ENCODE measurements around the gene CDC42BPG.

GRCh38 chr11:64843953-64845368, at the start of gene CDC42BPG:
Gene CDC42BPG (minus strand): TSS chr11:64844653.
- PRO-cap, 3 experiments, result peak in 3 of 3 experiments; most common plus-strand start chr11:64844854 (in 2); most common minus-strand start chr11:64844760 (in 2)
- RAMPAGE, long total RNA, 2 experiments, result start-site peak on the plus strand in 1 of 2 experiments, at chr11:64844824-64844945 at its widest, 18 reads per replicate
- RRBS, result under 1% methylated on average over 20 of the region's 123 CpGs

DNA sequence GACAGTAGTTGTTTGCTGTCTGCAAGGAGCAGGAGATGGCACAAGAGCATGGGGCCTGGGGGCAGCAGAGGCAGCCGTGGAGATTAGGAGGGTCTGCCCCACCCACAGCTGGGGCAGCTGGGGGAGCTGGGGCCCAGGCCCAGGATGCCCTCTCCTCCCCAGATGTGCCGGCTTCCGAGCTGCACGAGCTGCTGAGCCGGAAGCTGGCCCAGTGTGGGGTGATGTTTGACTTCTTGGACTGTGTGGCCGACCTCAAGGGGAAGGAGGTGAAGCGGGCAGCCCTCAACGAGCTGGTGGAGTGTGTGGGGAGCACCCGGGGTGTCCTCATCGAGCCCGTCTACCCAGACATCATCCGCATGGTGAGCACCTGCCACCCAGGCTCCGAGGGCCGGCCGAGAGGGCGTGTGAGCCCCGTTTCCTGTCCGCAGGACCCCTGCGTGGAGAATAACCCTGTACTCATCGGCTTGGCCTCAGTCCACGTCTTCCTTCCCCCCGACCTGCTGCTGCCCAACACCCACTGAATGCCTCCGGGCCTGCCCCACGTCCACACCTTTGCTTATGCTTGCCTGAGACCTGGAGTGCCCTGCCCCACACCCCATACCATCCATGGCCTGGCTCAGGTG, 2.2 kb downstream of the PPP2R5B start:
- PRO-cap, 3 experiments, result no peak in any of the 3 experiments
- RAMPAGE, long total RNA, 2 experiments, result no peak in any of the 2 experiments
- RRBS, result 81% methylated on average over 5 of the region's 24 CpGs

DNA sequence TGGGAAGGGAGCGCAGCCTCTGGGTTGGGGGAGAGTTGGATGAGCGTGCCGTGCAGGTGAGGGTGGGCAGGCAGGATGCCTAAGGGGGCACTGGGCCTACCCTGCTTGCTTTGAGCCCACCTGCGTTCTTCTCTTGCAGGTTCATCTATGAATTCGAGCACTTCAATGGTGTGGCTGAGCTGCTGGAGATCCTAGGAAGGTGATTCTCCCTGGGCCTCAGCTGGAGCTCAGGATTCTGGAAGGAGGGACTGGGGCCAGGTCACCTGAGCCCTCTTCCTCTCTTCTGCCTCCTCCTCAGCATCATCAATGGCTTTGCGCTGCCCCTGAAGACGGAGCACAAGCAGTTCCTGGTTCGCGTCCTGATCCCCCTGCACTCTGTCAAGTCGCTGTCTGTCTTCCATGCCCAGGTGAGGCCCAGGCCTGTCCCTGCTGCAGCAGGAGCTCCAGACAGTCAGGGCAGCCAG, 5.5 kb downstream of the GPHA2 start:
- PRO-cap, 3 experiments, result no peak in any of the 3 experiments
- RAMPAGE, long total RNA, 2 experiments, result no peak in any of the 2 experiments
- RRBS, result no CpG with 5 or more reads among the region's 10 CpGs

DNA sequence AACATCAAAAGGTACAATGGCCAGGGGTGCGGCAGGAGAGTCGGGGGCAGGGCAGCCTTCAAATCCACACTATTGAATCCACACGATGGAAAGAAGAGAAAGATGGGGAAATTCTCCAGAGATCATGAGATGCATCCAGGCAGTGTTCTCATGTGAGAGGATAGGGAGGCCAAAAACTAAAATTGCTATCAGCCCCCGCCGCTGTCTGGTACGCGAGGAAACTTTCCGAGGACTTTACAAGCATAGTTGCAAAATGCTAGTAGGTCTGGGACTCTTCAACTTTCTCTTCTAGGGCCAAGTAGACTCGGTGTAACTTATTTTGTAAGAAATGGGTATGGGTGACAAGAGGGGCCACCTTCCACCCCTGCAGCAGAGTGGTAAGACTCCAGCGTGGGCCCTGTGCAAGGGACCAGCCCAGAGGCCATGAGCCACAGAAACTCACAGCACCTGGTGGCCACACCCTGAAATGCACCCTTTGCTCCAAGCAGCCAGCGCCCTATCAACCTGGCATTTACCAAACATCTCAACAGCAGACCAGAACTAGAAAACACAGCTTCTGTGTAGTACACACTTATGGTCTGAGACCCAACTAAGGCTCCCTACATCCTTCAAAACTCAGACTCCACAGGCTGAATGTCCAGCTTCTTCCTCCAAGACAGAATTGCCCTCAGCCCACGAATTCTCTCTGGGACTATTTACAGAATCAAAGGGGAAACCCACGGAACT, 5.8 kb downstream of the CDCA5 start:
- PRO-cap, 3 experiments, result no peak in any of the 3 experiments
- RAMPAGE, long total RNA, 2 experiments, result no peak in any of the 2 experiments
- RRBS, result no CpG with 5 or more reads among the region's 13 CpGs

GRCh38 chr11:65108460-65109233, 3.0 kb upstream of the TM7SF2 start:
- PRO-cap, 3 experiments, result no peak in any of the 3 experiments
- RAMPAGE, long total RNA, 2 experiments, result no peak in any of the 2 experiments
- RRBS, result 22% methylated on average over 17 of the region's 39 CpGs

GRCh38 chr11:65131938-65132989, 2.1 kb downstream of the SYVN1 start:
- PRO-cap, 3 experiments, result no peak in any of the 3 experiments
- RAMPAGE, long total RNA, 2 experiments, result no peak in any of the 2 experiments
- RRBS, result no CpG with 5 or more reads among the region's 16 CpGs

DNA sequence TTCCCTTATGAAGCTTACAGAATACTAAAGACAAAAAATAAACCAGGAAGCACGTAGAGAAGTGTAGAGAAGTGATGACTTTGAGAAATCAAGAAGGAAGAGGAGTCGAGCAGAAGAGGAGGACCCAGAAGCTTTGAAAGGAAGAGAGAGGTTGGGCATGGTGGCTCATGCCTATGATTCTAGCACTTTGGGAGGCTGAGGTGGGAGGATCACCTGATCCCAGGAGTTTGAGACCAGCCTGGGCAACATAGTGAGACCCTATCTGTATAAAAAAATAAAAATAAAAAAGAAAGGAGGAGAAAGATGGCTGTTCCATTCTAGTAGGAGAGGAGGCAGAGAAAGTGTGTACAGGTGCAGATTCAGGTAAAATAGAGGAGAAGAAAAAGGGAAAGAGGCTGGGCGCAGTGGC, 17.2 kb upstream of the SYVN1 start:
- PRO-cap, 3 experiments, result no peak in any of the 3 experiments
- RAMPAGE, long total RNA, 2 experiments, result no peak in any of the 2 experiments
- RRBS, result no CpG with 5 or more reads among the region's 3 CpGs

DNA sequence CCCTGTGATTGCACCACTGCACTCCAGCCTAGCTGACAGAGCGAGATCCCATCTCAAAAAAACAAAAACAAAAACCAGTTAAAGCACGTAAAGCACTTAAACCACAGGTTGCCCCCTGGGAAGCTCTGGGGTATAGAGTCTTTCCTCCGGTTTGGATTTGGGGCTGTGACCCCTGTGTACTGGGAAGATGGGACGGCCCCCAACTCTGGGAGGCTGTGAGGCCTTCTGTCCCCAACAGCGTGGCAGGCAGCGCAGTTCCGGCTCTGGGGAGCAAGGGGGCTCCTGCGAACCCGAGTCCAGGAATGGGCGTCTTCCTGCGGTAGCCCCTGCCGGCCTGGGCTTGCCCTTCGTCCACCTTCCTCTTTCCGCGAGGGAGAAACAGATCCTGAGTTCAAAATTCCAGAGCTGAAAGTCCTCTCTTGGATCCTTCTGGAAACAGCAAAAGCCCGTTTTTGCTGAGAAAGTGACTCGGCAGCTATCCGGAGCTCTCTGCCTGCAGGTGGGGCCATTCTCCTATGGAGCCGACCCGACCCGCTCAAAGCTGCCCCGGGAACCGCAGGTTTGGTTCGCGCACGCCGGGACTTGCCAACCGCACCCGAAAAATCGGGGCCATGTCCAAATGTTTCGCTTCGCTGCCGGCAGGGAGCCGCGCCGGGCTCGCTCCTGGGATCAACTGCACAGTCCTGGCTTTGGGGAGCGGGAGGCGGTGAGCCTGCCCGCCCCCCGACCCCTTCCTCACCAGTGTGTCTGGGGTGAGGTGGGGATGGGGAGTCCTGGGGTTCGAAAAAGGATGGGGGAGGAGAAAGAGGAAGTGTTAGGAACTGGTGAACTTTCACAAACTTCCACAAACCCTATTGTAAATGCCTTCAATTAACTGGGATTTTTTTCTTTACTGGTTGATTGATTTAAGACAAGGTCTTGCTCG, 36.2 kb upstream of the POLA2 start:
- PRO-cap, 3 experiments, result no peak in any of the 3 experiments
- RAMPAGE, long total RNA, 2 experiments, result no peak in any of the 2 experiments
- RRBS, result 2% methylated on average over 21 of the region's 43 CpGs

GRCh38 chr11:65298011-65299356, 16.2 kb upstream of the CDC42EP2 start:
- PRO-cap, 3 experiments, result no peak in any of the 3 experiments
- RAMPAGE, long total RNA, 2 experiments, result no peak in any of the 2 experiments
- RRBS, result 51% methylated on average over 3 of the region's 26 CpGs

DNA sequence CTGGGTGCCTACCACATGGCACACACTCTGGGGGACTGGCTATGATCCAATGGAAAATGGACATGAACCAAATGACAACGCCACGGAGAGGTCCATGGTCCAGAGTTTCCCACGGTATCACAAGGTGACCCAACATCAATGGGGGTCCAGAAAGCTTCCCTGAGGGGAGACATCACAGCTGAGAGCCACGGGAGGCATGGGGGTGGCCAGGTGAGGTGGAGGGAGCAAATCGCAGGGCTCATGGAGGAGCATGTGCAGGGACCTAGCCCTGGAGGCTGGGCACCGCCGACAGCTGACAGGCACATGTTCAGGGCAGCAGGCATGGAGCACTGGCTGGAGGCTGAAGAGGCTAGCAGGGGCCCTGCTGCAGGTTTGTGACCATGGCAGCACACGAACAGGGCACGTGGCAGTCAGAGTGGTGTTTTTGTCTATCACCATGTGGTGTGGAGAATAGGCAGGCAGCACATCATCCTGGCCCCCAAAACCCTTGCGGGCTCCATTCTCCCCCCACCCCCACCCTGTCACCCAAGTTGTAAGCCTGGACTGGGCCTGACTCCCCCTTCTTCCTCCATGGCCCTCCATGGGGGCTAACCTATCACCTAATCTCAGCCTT, 10.1 kb upstream of the CDC42EP2 start:
- PRO-cap, 3 experiments, result peak in 1 of 3 experiments; most common plus-strand start position 436 of the sequence (in 1)
- RAMPAGE, long total RNA, 2 experiments, result no peak in any of the 2 experiments
- RRBS, result no CpG with 5 or more reads among the region's 10 CpGs

- PRO-cap, 3 experiments, result no peak in any of the 3 experiments
- RAMPAGE, long total RNA, 2 experiments, result no peak in any of the 2 experiments
- RRBS, result no CpG with 5 or more reads among the region's 16 CpGs
Observed at GRCh38 chr11:65305600-65306406, 8.9 kb upstream of the CDC42EP2 start.

- PRO-cap, 3 experiments, result peak in 2 of 3 experiments; most common minus-strand start chr11:65355337 (in 1)
- RAMPAGE, long total RNA, 2 experiments, result no peak in any of the 2 experiments
- RRBS, result 2% methylated on average over 21 of the region's 63 CpGs
Observed at GRCh38 chr11:65354932-65355879, 655 bp downstream of the TIGD3 start.

GRCh38 chr11:65370847-65371614, 11.4 kb downstream of the SLC25A45 start:
- PRO-cap, 3 experiments, result no peak in any of the 3 experiments
- RAMPAGE, long total RNA, 2 experiments, result no peak in any of the 2 experiments
- RRBS, result no CpG with 5 or more reads among the region's 9 CpGs

GRCh38 chr11:65400468-65401041, 14.1 kb downstream of the FRMD8 start:
- PRO-cap, 3 experiments, result no peak in any of the 3 experiments
- RAMPAGE, long total RNA, 2 experiments, result no peak in any of the 2 experiments
- RRBS, result no CpG with 5 or more reads among the region's 13 CpGs

GRCh38 chr11:65411038-65411779, 24.8 kb downstream of the FRMD8 start:
- PRO-cap, 3 experiments, result no peak in any of the 3 experiments
- RAMPAGE, long total RNA, 2 experiments, result no peak in any of the 2 experiments
- RRBS, result 93% methylated on average over 9 of the region's 28 CpGs

GRCh38 chr11:65415482-65416394, 29.3 kb downstream of the FRMD8 start:
- PRO-cap, 3 experiments, result peak in 1 of 3 experiments; most common plus-strand start chr11:65416141 (in 1)
- RAMPAGE, long total RNA, 2 experiments, result no peak in any of the 2 experiments
- RRBS, result no CpG with 5 or more reads among the region's 11 CpGs

DNA sequence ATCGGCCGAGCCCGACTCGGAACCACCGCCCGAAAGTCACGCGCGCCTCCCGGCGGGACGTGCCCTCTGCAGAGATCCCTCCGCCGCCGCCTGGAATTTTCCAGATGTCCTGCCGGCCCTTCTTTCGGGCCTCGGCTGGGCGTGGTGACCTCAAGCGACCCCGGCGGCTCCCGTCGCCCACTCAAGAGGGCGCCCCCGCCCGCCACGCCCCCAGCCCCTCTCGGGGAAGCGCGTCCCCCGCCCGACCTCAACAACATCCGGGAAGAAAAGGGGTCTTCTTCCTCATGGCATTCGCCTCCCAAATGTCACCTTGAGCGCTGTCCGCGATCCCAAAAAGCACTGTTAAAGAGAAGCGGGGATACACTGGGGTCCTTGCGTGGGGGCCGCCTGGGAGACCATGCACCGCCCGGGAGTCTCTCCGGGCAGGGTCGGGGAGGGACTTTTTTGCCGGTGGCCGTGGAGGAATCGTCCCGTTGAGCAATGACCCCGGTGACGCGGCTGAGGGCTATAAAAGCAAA, 35.9 kb downstream of the FRMD8 start:
- PRO-cap, 3 experiments, result peak in 3 of 3 experiments; most common plus-strand start position 76 of the sequence (in 1); most common minus-strand start position 419 of the sequence (in 2)
- RAMPAGE, long total RNA, 2 experiments, result no peak in any of the 2 experiments
- RRBS, result 1% methylated on average over 30 of the region's 52 CpGs

- PRO-cap, 3 experiments, result peak in 1 of 3 experiments; most common plus-strand start chr11:65428410 (in 1); most common minus-strand start chr11:65428401 (in 1)
- RAMPAGE, long total RNA, 2 experiments, result no peak in any of the 2 experiments
- RRBS, result no CpG with 5 or more reads among the region's 12 CpGs
Observed at GRCh38 chr11:65427630-65428617, 41.5 kb downstream of the FRMD8 start.

- PRO-cap, 3 experiments, result no peak in any of the 3 experiments
- RAMPAGE, long total RNA, 2 experiments, result no peak in any of the 2 experiments
- RRBS, result no CpG with 5 or more reads among the region's 1 CpG
Observed at GRCh38 chr11:65429511-65429682, 43.0 kb downstream of the FRMD8 start.

DNA sequence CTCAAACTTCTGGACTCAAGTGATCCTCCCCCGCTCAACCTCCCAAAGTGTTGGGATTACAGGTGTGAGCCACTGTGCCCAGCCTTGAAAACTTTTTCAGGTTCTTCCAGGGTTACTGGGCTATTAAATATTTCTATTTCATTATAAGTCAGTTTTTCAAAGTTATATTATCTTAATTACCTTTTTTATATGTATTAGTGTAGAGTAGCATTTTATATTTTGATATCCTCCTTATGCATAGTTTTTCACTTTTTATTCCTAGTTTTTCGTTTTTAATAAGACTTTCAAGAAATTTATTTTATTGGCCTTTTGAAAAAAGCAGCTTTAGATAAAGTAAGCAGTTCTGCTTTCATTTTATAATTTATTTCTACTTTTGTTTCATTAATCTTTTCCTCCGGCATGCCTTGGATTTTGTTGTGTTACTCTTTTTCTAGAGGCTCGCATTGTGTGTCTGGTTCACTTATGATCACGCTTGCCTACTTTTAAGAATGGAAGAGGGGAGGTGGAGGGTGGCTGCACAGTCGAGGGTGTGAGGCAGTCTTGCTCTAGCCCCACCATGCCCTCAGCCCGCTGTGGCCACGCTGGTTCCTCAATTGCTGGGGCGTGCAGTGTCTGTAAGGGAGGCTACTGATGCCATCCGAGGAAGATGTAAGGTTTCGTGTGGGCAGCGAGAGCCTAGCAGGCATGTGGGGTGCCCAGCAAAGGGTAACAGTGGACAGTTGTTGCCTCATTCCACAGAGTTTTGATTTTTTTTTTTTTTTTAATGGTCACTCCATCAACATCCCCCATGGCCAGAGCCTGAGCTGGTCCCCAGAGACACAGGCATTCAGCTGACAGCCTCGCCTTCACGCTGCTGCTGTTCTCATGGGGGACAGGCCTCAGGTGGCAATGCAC, 55.2 kb downstream of the FRMD8 start:
- PRO-cap, 3 experiments, result no peak in any of the 3 experiments
- RAMPAGE, long total RNA, 2 experiments, result no peak in any of the 2 experiments
- RRBS, result no CpG with 5 or more reads among the region's 14 CpGs

Measured in testis (tissue), 5 donors.